Ovary (tissue), 7 donors: ENCODE measurements around a stretch of chr10.

- PRO-cap, 7 experiments, result no peak in any of the 7 experiments
- RAMPAGE, long total RNA, 2 experiments, result no peak in any of the 2 experiments
These were observed 233.2 kb upstream of the TCF7L2 start for GRCh38 chr10:112716844-112717330.

GRCh38 chr10:112752082-112752725, 197.8 kb upstream of the TCF7L2 start:
- PRO-cap, 7 experiments, result no peak in any of the 7 experiments
- RAMPAGE, long total RNA, 2 experiments, result no peak in any of the 2 experiments

DNA sequence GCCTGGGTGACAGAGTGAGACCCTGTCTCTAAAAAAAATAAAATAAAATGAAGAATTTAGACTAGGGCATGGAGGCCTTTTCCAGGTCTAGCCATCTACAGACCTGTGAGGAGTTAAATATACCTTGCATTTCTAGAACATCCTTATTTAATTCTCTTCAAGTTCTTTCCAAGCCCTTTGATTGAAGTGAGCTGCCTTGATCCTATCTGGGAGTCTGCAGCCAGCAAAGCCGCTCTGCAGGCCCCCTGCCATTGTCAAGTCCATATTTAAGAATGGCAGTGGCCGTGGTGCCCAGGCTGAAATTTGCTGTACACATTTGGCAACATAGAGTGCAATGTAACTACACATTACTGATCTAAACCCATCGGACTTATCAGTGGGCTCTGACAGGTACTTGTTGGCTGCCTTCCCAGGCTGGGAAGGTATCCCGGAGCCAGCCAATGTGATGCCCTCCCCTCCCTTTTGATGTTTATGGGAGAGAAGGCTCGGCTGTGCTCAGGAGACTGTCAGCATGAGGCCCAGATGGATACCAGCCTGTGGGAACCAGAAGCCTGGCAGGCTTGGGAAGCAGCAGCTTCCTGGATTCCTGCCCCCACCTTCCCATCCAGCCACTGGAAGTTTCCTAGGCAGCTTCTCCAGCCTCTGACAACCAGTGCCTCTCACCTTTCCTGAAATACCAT, 146.2 kb upstream of the TCF7L2 start:
- PRO-cap, 7 experiments, result no peak in any of the 7 experiments
- RAMPAGE, long total RNA, 2 experiments, result no peak in any of the 2 experiments

GRCh38 chr10:112959055-112960071, 9.3 kb downstream of the TCF7L2 start:
- PRO-cap, 7 experiments, result no peak in any of the 7 experiments
- RAMPAGE, long total RNA, 2 experiments, result no peak in any of the 2 experiments

GRCh38 chr10:113041978-113042617, 92.1 kb downstream of the TCF7L2 start:
- PRO-cap, 7 experiments, result no peak in any of the 7 experiments
- RAMPAGE, long total RNA, 2 experiments, result no peak in any of the 2 experiments

- PRO-cap, 7 experiments, result no peak in any of the 7 experiments
- RAMPAGE, long total RNA, 2 experiments, result no peak in any of the 2 experiments
These were observed 94.2 kb downstream of the TCF7L2 start for GRCh38 chr10:113043915-113045077.

DNA sequence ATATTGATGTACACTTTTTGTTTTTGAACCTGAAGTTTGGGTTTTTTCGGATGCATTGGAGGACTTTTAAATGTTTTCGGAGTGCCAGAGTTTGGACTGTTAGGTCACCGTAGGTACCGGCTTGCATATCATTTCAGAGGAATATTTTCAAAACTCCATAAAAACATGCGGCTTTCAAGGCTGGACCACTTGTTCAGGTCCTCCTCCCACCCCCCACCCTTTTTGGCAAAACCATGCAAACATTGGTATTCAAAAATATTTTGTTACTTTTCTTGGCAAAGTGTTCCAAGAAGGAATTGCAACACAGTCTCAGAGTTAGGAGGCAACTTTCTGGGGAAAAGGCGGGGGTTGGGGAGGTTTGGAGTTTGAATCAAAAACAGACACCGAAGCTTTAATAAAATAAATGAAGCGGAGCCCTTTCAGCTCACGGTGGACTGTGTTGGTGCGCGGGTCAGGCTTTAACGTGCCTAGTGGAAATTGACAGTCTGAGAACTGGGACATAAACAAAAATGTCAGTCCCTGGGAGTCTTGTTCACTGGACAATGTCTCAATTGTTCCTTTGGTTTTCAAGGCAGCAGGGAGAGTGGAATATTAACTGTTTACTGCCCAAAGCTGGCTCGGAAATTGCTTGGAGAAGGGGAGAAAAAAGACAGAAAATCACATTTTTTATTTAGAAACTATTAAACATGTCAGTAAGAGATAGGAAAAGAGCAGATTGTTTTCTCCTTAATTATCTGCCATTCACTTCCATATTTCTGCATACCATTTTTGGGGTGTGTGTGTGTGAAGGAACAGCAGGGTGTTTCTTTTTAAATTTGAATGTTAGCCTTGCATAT, 109.3 kb downstream of the TCF7L2 start:
- PRO-cap, 7 experiments, result peak in 6 of 7 experiments; most common plus-strand start position 397 of the sequence (in 3); most common minus-strand start position 195 of the sequence (in 1)
- RAMPAGE, long total RNA, 2 experiments, result no peak in any of the 2 experiments

- PRO-cap, 7 experiments, result peak in 2 of 7 experiments; most common plus-strand start chr10:113073792 (in 2); most common minus-strand start chr10:113073690 (in 1)
- RAMPAGE, long total RNA, 2 experiments, result no peak in any of the 2 experiments
These were observed 123.6 kb downstream of the TCF7L2 start for GRCh38 chr10:113073400-113074269.

DNA sequence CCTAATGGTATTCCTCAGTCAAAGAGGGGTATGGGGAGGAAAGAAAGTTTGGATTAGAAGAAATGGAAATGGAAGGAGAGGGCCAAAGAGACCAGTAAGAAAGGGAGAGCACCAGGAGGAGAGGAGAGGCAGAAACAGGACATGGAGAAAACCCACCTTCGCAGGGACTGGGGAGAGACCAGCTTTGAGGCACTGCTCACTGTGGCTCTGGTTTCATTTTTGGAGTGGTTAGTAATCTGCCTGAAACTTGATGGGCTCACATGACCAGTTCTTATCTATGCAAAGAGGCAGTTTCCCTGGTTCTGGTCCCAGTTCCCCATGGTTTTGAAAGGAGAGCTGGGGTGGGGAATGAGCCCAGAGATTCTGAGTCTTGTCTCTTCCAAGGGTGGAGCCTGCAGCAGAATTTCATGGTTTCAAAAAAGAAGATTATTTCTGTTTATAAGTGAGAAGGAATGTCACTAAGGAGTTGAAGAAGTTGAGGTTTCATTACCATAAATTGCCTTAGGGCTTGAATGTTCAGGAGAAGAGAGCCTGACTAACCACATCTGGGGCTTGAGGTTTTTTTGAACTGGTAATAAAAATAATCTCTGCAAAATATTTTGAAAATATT, 190.3 kb upstream of the HABP2 start:
- PRO-cap, 7 experiments, result peak in 6 of 7 experiments; most common plus-strand start position 357 of the sequence (in 1); most common minus-strand start position 221 of the sequence (in 6)
- RAMPAGE, long total RNA, 2 experiments, result no peak in any of the 2 experiments

GRCh38 chr10:113591924-113592812, 39.3 kb downstream of the HABP2 start:
- PRO-cap, 7 experiments, result no peak in any of the 7 experiments
- RAMPAGE, long total RNA, 2 experiments, result no peak in any of the 2 experiments

- PRO-cap, 7 experiments, result no peak in any of the 7 experiments
- RAMPAGE, long total RNA, 2 experiments, result no peak in any of the 2 experiments
These were observed 49.9 kb downstream of the NRAP start for GRCh38 chr10:113613900-113614333.

GRCh38 chr10:113718713-113719395, 32.6 kb upstream of the PLEKHS1 start:
- PRO-cap, 7 experiments, result no peak in any of the 7 experiments
- RAMPAGE, long total RNA, 2 experiments, result no peak in any of the 2 experiments

GRCh38 chr10:113856142-113856612, 1.7 kb downstream of the NHLRC2 start:
- PRO-cap, 7 experiments, result no peak in any of the 7 experiments
- RAMPAGE, long total RNA, 2 experiments, result no peak in any of the 2 experiments

- PRO-cap, 7 experiments, result no peak in any of the 7 experiments
- RAMPAGE, long total RNA, 2 experiments, result no peak in any of the 2 experiments
These were observed 73.2 kb downstream of the NHLRC2 start for GRCh38 chr10:113927615-113928013.

DNA sequence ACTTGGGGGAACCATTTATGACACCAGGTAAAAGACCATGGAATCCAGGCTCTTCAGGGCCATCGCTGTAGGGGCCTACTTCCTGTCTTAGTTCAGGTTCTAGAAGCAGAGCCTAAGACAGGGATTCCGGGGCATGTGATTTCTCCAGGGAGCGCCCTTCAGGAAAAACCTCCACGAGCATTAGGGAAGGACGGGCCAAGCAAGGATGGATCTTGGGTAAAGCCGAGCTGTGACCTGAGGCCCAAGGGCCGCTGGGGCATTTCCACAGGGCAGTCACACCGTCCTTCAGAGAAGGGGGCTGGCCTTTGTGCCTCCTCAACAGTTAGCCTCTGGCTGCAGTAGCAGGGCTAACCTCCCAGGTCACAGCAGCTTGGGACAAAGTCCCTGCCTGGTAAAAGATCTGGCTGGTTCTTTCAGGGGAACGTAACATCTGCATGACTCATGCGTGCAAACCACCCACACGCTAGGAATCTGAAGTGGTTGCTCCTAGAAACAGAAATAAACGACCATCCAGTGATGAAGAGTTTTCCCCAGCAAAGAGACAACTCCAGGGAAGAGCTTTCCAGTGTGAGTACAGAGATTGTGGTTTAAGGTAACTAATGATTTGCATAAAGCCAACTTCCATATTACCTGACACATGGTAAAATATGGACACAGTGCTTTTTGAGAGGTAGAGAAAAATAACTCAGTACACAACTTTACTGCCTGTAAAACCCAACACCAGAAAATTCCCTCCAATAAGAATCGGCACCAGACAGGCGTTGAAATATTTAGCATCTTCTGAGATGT, 85.0 kb upstream of the ADRB1 start:
- PRO-cap, 7 experiments, result no peak in any of the 7 experiments
- RAMPAGE, long total RNA, 2 experiments, result no peak in any of the 2 experiments

GRCh38 chr10:114001624-114001898, 42.1 kb upstream of the ADRB1 start:
- PRO-cap, 7 experiments, result no peak in any of the 7 experiments
- RAMPAGE, long total RNA, 2 experiments, result no peak in any of the 2 experiments

- PRO-cap, 7 experiments, result no peak in any of the 7 experiments
- RAMPAGE, long total RNA, 2 experiments, result no peak in any of the 2 experiments
These were observed 18.4 kb upstream of the ADRB1 start for GRCh38 chr10:114025290-114025677.

DNA sequence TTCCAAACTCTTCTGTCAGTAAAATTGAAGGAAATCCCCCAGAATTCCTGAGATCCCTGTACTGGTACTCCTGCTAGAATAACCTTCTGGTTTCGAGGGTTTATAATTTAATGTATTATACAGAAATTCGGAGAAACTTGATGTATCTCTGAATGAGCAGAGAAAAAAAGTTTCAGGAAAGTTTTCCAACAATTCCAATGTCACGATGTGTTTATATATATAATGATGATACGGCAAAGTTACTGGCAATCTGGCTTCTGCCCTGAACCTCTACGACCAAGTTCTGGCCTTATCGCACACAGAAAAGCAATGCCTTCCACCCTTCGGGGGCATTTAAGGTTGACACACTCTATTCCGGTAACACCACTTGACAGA, 2.7 kb upstream of the ADRB1 start:
- PRO-cap, 7 experiments, result no peak in any of the 7 experiments
- RAMPAGE, long total RNA, 2 experiments, result no peak in any of the 2 experiments

- PRO-cap, 7 experiments, result no peak in any of the 7 experiments
- RAMPAGE, long total RNA, 2 experiments, result no peak in any of the 2 experiments
These were observed 32.7 kb downstream of the VWA2 start for GRCh38 chr10:114271851-114272023.

DNA sequence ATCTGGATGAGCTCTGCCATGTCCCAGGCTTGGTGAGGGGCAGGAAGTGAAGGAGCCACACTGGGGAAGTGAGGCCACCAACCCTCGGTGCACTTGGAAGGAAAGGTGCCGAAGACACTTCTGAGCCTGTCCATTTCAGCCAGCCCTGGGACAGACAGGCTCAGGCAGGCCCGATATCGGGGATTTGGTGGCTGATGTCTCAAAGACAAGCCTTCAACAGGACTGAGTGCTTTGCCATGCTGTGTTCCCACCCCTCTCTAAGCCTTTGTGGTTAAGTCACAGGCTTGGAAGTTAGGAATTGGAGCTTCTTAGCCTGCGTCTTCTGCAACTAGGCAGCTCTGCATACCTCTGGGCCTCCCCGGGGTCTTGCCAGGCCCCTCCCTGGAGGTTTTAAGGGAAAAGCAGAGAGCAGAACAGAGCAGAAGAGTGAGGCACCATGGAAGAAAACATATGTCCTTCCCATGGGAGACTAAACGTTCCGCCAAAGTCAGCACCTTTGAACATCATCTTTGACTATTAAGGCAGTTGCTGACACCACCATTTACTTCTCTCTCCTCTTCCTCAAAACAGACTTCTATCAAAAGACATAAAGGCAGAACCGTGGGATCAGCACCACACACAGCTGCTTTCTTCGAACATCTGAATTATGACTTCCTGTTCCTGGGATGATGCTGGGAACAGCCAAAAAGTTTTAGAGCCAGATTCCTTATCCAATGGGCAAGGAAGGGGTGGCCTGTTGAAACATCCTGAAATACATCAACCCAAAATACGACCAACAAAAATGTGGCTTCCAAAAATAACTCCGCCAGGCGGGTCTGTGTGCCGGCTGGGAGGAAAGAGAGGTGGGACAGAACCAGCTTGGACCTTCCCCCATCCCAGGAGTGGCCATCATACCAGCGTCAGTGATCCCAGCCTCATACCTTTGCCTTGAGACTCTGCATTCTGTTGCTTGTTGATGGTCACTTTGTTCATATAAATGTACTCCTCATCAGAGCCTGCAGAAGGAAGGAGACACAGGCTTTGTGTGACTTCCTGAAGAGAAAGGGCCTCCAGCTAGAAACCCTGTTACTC, 71.7 kb downstream of the AFAP1L2 start:
- PRO-cap, 7 experiments, result peak in 7 of 7 experiments; most common plus-strand start position 421 of the sequence (in 1); most common minus-strand start position 641 of the sequence (in 7)
- RAMPAGE, long total RNA, 2 experiments, result no peak in any of the 2 experiments